Subcutaneous adipose tissue (tissue), 3 donors: ENCODE measurements around the genes IKZF3 and PSMD3.

- PRO-cap = no peak
- RAMPAGE, long total RNA, 3 experiments = no peak in any of the 3 experiments
Measured at GRCh38 chr17:39470862-39471910, 9.9 kb downstream of the CDK12 start.

DNA sequence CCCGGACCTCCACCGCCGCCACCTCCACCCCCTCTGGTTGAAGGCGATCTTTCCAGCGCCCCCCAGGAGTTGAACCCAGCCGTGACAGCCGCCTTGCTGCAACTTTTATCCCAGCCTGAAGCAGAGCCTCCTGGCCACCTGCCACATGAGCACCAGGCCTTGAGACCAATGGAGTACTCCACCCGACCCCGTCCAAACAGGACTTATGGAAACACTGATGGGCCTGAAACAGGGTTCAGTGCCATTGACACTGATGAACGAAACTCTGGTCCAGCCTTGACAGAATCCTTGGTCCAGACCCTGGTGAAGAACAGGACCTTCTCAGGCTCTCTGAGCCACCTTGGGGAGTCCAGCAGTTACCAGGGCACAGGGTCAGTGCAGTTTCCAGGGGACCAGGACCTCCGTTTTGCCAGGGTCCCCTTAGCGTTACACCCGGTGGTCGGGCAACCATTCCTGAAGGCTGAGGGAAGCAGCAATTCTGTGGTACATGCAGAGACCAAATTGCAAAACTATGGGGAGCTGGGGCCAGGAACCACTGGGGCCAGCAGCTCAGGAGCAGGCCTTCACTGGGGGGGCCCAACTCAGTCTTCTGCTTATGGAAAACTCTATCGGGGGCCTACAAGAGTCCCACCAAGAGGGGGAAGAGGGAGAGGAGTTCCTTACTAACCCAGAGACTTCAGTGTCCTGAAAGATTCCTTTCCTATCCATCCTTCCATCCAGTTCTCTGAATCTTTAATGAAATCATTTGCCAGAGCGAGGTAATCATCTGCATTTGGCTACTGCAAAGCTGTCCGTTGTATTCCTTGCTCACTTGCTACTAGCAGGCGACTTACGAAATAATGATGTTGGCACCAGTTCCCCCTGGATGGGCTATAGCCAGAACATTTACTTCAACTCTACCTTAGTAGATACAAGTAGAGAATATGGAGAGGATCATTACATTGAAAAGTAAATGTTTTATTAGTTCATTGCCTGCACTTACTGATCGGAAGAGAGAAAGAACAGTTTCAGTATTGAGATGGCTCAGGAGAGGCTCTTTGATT, 69.7 kb downstream of the CDK12 start:
- PRO-cap = no peak
- RAMPAGE, long total RNA, 3 experiments = no peak in any of the 3 experiments

DNA sequence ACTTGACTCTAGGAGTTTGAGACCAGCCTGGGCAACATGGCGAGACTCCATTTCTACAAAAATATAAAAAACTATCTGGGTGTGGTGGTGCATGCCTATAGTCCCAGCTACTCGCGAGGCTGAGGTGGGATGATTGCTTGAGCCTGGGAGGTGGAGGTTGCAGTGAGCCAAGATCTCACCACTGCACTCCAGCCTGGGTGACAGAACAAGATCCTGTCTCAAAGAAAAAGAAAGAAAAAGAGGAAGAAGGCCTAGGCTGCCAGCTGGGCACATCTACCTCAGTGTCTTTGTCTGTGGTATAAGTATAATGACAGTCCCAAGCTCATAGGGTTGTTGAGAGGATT, 13.8 kb downstream of the NEUROD2 start:
- PRO-cap = no peak
- RAMPAGE, long total RNA, 3 experiments = no peak in any of the 3 experiments

GRCh38 chr17:39625023-39625822, 1.5 kb upstream of the PPP1R1B start:
- PRO-cap = no peak
- RAMPAGE, long total RNA, 3 experiments = no peak in any of the 3 experiments

- PRO-cap = no peak
- RAMPAGE, long total RNA, 3 experiments = no peak in any of the 3 experiments
Measured at GRCh38 chr17:39627042-39627876, 507 bp downstream of the PPP1R1B start.

DNA sequence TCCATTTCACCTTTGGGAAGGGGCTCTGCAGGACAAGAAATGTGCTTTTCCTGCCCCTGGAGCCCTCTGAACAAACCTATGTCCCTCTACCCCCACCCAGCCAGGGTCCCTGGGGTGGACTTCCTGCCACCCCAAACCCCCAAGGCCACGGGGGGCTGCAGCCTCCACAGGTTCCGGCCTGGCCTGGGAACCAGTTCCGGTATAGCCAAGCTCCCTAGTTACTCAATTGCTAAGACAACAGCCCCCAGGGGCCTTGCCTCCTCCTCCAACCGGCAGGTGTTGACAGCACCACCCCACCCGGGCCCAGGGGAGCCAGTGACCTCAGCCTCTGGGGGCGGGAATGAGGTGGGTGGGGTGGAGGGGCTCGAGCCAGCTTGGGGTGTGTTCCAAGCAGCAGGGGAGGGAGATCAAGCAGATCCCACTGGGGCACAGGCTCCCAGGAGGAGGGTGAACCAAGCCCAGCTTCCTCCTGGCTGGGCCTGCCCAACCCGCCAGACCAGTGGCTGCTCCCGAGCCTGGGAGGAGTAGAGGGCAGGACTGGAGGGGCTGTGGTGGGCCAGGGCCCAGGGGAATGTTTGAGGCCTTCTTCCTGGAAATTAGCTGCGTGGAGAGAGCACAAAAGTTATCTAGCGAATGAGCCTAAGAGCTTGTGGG, 6.6 kb downstream of the PNMT start:
- PRO-cap = no peak
- RAMPAGE, long total RNA, 3 experiments = no peak in any of the 3 experiments

- PRO-cap = no peak
- RAMPAGE, long total RNA, 3 experiments = no peak in any of the 3 experiments
Measured at GRCh38 chr17:39704817-39705676, 5.2 kb downstream of the ERBB2 start.

DNA sequence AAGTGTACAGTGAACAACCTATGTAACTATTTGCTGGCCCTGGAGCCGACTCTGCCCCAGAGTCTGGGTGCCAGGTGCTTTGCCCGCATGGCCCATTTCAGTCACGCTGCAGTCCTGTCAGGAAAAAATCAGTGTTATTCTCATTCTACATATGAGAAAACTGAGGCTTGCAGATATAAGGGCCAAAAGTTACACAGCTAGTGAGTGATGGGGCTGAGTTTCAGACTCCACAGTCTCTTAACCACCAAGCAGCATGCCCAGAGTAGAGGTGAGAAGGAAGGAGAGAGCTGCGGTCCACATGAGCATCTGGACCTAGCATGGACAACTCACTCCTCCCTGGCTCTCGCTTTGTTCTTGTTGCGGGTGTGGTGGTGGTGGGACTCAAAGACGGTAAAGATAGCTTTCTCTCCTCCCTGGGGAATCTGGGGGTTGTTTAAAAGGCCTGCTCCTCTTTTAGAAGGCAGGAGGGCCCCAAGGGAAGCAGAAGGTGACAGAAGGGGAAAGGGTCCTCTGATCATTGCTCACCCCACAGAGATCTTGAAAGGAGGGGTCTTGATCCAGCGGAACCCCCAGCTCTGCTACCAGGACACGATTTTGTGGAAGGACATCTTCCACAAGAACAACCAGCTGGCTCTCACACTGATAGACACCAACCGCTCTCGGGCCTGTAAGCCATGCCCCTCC, 9.1 kb downstream of the ERBB2 start:
- PRO-cap = no peak
- RAMPAGE, long total RNA, 3 experiments = no peak in any of the 3 experiments

- PRO-cap = no peak
- RAMPAGE, long total RNA, 3 experiments = no peak in any of the 3 experiments
Measured at GRCh38 chr17:39719333-39720097, 10.8 kb downstream of the MIEN1 start.

DNA sequence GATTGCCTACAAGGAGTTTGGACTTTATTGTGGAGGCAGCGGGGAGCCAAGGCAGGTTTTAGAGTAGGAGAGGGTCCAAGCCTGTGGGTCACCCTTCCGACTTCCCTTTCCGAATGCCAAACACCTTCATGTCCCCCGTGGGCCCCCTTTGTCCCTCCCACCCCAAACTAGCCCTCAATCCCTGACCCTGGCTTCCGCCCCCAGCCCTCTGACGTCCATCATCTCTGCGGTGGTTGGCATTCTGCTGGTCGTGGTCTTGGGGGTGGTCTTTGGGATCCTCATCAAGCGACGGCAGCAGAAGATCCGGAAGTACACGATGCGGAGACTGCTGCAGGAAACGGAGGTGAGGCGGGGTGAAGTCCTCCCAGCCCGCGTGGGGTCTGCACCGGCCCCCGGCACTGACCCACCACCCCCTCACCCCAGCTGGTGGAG, 7.2 kb downstream of the MIEN1 start:
- PRO-cap = no peak
- RAMPAGE, long total RNA, 3 experiments = start-site peak on the plus strand in 1 of 3 experiments, centred at position 265 of the sequence, 8 reads per replicate

- PRO-cap = no peak
- RAMPAGE, long total RNA, 3 experiments = start-site peak on the minus strand in 2 of 3 experiments, at chr17:39864195-39864291 at its widest, 13 to 22 reads per replicate
Measured at GRCh38 chr17:39863688-39864548, at the start of gene IKZF3. TSS of gene IKZF3 (minus strand) at chr17:39864312.

GRCh38 chr17:39924776-39925936, 2.2 kb downstream of the ORMDL3 start:
- PRO-cap = no peak
- RAMPAGE, long total RNA, 3 experiments = no peak in any of the 3 experiments

GRCh38 chr17:39928938-39929650, 1.6 kb downstream of the LRRC3C start:
- PRO-cap = bidirectional peak, plus-strand start at chr17:39929447, minus-strand start at chr17:39929275
- RAMPAGE, long total RNA, 3 experiments = no peak in any of the 3 experiments

GRCh38 chr17:39948949-39949558, 13.8 kb upstream of the GSDMA start:
- PRO-cap = no peak
- RAMPAGE, long total RNA, 3 experiments = no peak in any of the 3 experiments

GRCh38 chr17:39980173-39981282, at the start of gene PSMD3:
TSS of gene PSMD3 (plus strand) at chr17:39980807.
- PRO-cap = unidirectional peak, minus-strand start at chr17:39980418; unidirectional peak, minus-strand start at chr17:39980439; bidirectional peak, plus-strand start at chr17:39980807, minus-strand start at chr17:39980461; unidirectional peak, minus-strand start at chr17:39981062
- RAMPAGE, long total RNA, 3 experiments = start-site peak on the plus strand in 3 of 3 experiments, at chr17:39980822-39980894 at its widest, 557 to 777 reads per replicate

- PRO-cap = no peak
- RAMPAGE, long total RNA, 3 experiments = no peak in any of the 3 experiments
Measured at GRCh38 chr17:40018131-40018510, 2.9 kb downstream of the CSF3 start.

DNA sequence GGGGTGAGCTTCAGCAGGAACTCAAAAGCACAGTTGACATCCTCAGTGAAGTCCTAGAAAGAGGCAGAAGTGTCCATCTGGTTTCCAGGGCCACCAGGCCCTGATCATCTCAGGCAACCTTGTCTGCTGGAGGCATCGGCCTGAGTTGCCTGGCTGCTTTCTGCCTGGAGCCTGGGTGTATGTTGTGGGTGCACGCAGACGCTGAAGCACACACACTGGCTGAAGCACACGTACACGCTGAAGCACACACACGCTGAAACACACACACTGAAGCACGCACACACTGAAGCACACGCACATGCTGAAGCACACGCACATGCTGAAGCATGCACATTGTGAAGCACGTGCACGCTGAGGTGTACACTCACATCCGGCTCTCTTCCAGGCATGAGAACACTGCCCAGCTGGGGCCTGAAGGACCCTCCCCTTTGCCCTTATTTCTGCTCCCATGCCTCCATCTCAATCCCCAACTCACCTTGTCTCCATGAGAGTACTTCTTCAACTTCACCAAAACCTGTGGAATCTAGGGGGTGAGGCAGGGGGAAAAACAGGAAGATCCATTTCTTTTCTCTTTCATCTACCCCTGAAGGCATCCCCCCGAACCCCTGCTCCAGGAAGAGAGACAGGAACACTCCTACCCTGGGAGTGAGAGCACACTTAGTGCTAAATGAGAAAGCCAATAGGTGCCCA, 16.5 kb downstream of the CSF3 start:
- PRO-cap = no peak
- RAMPAGE, long total RNA, 3 experiments = no peak in any of the 3 experiments

- PRO-cap = no peak
- RAMPAGE, long total RNA, 3 experiments = start-site peak on the plus strand in 1 of 3 experiments, at chr17:40072255-40072580 at its widest, 6 reads per replicate
Measured at GRCh38 chr17:40072219-40073402, 9.8 kb downstream of the THRA start.

GRCh38 chr17:40104351-40105317, 4.2 kb upstream of the NR1D1 start:
- PRO-cap = bidirectional peak, plus-strand start at chr17:40104649, minus-strand start at chr17:40104536
- RAMPAGE, long total RNA, 3 experiments = no peak in any of the 3 experiments

- PRO-cap = bidirectional peak, plus-strand start at chr17:40111386, minus-strand start at chr17:40111265; unidirectional peak, plus-strand start at chr17:40111858
- RAMPAGE, long total RNA, 3 experiments = no peak in any of the 3 experiments
Measured at GRCh38 chr17:40111108-40112251, 10.3 kb upstream of the MSL1 start.